LUHMES (cell line): ENCODE measurements around a stretch of chr12.

GRCh38 chr12:64543115-64543526 lies 67.2 kb upstream of the RASSF3 start:
- PRO-cap: no peak

GRCh38 chr12:64616021-64616625 lies 5.8 kb downstream of the RASSF3 start:
- PRO-cap: no peak

GRCh38 chr12:64627519-64628125 lies 17.3 kb downstream of the RASSF3 start:
- PRO-cap: no peak

DNA sequence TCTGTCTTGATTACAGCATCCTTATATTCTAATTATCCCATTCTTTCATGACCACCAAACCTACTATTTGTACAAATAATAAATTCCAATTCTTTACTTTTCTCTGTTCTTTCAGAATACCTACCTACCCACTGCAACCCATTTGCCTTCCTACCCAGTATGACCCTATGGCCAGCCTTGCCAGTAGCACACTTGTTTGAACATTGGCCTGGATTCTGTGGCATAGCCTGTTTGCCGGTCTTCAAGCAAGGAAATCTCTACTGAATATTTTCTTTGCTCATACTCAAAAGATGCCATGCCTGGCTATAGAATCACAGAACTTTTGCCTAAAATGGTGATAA lies 24.1 kb upstream of the WIF1 start:
- PRO-cap: no peak

GRCh38 chr12:65174662-65175125 lies 5.3 kb downstream of the LEMD3 start:
- PRO-cap: no peak

- PRO-cap: no peak
Measured at GRCh38 chr12:65335092-65335858, 56.8 kb downstream of the MSRB3 start.

DNA sequence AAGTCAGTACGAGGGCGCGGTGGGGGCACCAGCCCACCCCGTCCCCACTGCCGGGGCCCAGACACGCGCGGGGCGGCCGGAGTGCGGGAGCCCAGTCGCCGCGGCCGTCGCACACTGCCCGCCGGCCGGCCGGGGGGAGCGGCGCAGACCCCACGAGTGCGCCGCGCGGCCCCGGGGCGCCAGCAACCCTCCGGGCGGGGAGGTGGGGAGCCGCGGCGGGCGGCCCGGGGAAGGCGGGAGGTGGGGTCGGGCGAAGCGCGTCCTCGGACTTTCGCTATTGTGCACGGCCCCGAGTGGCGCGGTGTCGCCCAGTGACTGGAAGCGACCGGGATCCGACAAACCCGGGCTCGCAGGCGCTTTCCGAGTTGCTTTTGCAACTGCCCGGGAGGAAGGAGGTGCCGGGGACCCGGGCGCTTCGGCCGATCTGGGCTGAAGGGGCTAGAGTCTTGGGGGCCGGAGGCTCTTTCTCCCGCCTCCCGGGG lies 1.1 kb downstream of the HMGA2 start:
- PRO-cap: bidirectional peak, plus-strand start at position 59 of the sequence, minus-strand start outside the sequence; bidirectional peak, plus-strand start at position 273 of the sequence, minus-strand start at position 117 of the sequence

- PRO-cap: no peak
Measured at GRCh38 chr12:65926388-65927042, 102.2 kb downstream of the HMGA2 start.

DNA sequence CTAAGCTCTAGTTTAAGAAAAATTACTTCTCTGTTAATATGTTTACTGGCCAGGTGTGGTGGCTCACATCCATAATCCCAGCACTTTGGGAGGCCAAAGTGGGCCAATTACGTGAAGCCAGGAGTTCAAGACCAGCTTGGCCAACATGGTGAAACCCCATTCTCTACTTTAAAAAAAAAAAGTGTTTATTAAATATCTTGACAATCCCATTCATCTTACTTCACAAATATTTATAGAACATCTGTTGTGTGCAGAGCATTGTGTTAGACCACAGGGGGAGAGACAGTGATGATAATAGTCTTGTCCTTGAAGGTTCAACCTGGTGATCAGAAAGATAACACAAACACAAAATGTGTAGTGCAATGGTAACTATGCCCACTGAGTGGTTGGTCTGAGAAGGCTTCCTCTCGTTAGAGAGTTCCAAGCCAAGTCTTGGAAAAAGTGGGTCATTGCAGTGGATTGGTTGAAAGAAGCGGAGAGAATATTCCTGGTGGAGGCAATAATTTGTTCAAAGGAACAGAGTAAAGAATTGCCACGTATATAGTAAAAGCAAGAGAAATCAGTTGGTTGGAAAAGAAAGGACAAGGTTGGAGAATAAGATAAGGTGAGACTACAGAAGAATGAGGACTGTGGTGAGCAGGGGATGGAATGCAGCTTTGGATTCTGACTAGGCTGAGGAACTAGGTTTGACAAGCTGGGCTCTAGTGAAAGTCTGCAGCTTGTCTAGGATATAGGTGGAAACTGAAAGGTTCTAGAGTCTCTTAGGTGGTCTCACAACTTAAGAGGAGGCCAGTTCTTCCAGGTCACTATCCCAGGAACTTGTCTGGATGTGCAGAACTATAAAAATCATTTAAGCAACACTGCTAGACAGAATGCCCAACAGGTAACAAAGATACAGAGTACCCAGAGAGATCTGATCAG lies 42.4 kb downstream of the IRAK3 start:
- PRO-cap: no peak

DNA sequence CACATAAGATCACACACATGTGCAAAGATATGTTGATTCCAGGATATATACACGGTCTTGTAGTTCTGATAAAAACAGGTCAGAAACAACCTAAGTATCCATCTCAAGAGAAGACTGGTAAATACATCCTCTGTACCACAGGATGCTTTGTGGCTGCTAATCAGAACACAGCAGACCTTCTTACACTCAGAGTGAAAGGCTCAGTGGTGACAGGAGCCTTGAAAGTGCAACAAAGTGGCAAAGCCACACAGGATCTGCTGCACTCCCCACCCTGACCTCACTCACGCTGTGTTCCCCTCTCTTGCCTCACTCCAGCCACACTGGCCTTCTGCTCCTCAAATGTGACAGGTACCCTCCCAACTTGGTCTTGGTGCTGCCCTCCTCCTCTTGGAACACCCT lies 98.1 kb upstream of the GRIP1 start:
- PRO-cap: no peak

GRCh38 chr12:67430627-67431771 lies 161.8 kb downstream of the CAND1 start:
- PRO-cap: no peak

- PRO-cap: no peak
Measured at GRCh38 chr12:67489007-67489358, 159.6 kb upstream of the DYRK2 start.

GRCh38 chr12:67647049-67647804 lies 1.3 kb upstream of the DYRK2 start:
- PRO-cap: no peak

DNA sequence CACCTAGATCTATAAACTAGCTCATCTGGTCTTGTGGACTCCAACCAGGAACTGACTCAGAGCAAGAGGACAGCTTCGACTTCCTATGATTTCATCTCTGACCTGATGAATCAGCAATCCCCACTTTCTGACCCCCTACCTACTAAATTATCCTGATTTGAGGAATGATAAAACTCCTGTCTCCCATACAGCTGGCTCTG lies 117.8 kb downstream of the DYRK2 start:
- PRO-cap: no peak

DNA sequence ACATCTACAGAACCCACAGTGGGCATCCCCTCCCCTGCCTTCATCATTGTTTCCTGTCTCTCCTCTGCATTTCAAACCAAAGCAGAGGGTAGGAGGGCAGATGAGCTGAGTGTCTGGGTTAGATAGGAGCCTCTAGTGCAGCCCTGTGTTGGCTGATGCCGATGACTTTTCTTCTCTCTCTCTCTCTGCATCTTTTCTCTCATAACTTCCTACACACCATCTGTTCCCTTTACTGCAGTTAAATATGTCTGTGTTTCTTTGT lies 8.6 kb upstream of the IL26 start:
- PRO-cap: no peak

- PRO-cap: no peak
Measured at GRCh38 chr12:68236507-68237272, 11.1 kb upstream of the IL26 start.

GRCh38 chr12:68245482-68246225 lies 7.8 kb downstream of the IL22 start:
- PRO-cap: no peak

GRCh38 chr12:68367803-68368089 lies 35.6 kb upstream of the MDM1 start:
- PRO-cap: no peak

- PRO-cap: no peak
Measured at GRCh38 chr12:68368090-68368333, 35.9 kb upstream of the MDM1 start.

- PRO-cap: no peak
Measured at GRCh38 chr12:68613526-68613875, 2.8 kb downstream of the RAP1B start.